ENCODE results near the gene SSPN.

- RRBS = no CpG with 5 or more reads among the region's 8 CpGs
Measured at GRCh38 chr12:24951502-24951872, 2.6 kb upstream of the BCAT1 start.

DNA sequence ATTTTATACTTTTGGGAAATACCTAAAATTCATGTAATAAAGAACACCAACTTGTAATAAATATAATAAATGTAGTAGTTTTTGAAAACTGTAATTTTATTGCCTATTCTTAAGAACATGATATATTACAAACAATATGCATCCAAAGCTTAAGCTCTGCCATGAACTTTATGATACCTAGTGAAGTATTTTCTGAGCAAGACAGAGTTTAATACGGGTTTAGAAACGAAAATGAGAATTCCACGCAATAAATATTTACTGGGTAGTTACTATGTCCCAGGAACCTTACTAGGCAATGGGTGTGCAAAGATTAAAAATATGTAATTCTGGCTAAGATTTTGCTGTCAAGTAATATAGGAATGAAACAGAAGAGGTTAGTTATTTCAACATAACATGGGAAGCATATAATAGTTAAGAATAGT, 18.6 kb downstream of the ETFRF1 start:
- RRBS = no CpG with 5 or more reads among the region's 3 CpGs

GRCh38 chr12:25233553-25234134, 17.1 kb downstream of the KRAS start:
- RRBS = no CpG with 5 or more reads among the region's 5 CpGs

DNA sequence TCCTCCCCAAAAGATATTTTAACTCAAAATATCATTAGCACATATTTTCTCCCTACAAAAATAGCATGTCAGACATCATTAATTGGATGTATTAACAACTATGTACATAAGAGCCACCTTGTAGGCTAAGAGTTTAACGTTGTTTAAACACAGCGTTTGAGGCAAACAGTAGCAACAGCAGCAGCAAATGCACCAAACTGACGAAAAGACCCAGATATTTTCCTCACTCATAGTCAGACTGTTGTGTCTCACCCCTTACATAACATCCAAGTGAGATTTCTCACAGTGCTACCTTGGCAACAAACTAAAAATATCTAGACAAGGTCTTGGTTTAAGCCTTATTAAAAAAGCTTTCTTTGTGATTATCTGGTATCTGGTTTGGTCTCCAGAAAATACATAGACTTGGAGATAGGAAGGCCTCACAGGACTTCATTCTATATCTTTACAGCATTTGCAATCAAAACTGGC, 4.3 kb downstream of the BHLHE41 start:
- RRBS = no CpG with 5 or more reads among the region's 3 CpGs

DNA sequence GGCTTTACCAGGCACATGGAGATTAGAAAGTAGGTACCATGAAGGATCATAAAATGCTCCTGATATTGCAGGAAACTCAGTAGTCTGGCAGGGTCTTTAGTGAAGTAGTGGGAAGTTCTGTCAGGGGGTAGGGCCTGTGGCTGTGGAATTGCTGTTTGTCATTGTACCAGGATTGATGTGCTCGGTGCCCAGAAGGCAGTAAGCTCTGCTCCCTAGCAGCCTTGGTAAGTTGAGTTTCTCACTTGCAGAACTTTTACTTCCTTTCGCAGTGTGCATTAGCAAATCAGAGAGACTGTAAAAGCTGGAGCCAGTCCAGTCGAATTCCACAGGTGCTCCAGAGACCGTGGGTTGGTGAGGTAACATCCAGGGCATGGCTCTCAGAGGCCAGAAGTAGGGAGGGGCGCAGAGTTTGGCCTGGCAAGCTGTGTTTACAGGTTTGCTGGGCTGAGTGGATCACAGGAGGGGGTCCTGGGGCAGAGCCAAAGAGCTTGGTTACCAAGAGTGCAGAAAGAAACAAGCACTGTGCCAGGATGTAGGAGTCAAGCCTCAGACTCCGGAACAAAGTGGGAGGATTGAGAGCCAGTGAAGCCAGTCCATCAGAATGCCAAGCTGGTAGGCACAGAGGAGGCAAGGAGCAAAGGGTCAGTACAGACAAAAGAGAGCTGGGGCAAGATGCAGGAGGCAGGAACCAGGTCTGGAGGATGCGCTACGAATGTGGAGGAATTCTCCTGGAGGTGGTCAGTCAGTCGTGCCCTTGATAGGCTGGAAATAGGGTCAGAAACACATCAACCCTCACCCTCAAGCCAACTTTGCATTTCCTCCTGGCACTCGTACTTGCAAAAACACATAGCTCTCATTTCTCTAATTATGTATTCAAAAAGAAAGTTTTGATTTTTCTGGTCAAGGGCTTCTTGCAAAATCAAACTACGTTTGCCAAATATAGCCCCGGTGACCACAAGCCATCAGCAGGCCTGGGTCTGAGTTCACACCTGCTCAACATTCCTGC, 10.3 kb upstream of the BHLHE41 start:
- RRBS = no CpG with 5 or more reads among the region's 12 CpGs

DNA sequence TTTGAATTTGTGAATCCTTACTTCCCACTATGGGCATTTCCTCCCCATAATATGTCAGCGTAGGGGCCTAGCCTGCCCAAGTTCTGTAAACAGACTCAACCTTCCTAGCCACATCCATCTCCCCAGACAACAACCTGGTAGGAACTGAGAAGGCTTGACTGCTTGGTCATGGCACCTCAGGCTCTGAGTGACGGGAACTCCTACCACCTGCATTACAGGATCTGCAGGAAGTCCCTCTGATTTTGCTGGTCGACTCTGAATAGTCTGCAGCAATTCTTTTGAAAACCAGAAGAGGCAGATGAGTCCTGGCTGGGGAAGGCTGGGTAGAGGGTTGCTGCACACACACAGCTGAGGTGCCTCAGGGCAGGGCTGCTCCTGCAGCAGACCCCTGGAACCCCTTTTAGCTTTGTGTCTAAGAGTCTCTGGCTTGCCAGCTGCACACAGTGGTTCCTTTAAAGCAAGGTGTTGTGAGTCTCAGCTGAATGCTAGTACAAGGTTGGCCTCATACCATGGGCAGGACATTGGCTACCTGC, 33.6 kb upstream of the BHLHE41 start:
- RRBS = no CpG with 5 or more reads among the region's 3 CpGs

DNA sequence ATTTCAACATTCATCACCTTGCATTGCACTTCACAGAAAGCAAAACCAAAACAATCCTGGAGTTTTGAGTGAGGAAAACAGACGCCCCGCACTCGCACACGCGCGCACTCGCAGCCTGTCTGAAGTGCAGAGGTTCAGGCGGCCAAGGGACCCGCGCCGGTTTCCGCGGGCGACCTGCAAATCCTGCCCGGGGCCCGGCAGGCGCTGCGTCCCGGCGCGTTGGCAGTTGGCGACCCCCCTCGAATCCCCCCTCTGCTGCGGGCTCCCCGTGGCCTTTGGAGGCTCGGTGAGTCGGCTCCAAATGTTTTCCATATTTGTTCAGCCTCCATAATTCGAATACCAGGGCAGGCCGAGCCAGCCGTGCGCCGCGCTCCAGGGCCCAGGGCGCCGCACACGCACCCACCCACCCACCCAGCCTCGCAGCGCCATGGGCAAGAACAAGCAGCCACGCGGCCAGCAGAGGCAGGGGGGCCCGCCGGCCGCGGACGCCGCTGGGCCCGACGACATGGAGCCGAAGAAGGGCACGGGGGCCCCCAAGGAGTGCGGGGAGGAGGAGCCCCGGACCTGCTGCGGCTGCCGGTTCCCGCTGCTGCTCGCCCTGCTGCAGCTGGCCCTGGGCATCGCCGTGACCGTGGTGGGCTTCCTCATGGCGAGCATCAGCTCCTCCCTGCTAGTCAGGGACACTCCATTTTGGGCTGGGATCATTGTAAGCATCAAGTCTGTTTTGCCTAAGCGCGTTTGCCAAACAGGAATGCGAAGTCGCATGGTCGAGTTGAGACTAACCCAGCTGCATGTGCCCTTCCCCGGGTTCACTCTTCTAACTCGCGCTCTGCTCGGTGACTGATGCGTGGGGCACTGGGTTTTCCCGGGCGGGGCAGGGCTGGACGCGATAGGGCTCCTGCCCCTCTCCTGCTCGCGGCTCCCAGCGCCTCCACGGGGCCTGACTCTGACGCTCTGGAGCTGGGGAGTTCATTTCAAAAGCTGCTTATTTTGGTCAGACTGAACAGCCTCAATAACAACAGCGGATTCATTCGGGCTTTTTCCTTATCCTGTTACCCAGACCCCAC, at the start of gene SSPN:
Gene SSPN, plus strand, starts transcription at position 328 of the 1,067 bp plus-strand sequence.
- RRBS = 82% methylated on average over 6 of the region's 81 CpGs

- RRBS = no CpG with 5 or more reads among the region's 7 CpGs
Measured at GRCh38 chr12:26196313-26196831, 999 bp downstream of the SSPN start.

- RRBS = no CpG with 5 or more reads among the region's 6 CpGs
Measured at GRCh38 chr12:26626316-26626945, 206.6 kb downstream of the ITPR2 start.

DNA sequence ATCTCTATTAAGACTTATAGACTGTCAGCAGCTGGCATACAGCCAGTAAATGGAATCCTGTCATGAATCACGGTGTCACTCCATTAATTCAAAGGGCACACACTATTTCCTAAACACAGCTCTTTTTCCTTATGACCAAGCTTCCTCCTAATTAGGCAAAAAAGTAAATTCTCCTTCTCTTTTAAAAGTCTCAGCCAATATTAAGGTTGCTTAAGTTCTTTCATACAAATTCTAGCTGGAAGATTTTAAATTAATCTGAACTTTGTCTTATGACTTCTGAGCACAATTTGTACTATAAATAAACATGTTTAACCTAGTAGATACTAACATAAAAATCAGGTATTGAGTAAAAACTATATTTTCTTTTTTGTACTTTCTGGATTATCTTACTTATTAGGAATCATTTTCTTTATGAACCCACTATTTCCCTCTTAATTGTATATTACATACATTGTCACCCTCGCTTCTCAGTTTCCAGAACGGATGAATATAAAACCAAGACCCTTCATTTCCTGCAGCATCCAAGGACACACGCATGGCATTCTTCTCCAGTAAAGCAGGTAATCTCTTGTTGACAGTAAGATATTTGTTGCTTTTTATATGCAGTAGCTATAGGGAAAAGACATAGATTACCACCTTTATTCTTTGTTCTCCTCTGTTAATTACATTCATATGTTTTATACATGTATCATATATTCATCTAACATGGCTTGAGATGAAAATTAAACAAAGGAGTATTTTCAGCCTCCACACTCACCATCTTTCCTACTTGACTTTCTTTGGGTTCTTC, 110.9 kb downstream of the ITPR2 start:
- RRBS = no CpG with 5 or more reads among the region's 4 CpGs

DNA sequence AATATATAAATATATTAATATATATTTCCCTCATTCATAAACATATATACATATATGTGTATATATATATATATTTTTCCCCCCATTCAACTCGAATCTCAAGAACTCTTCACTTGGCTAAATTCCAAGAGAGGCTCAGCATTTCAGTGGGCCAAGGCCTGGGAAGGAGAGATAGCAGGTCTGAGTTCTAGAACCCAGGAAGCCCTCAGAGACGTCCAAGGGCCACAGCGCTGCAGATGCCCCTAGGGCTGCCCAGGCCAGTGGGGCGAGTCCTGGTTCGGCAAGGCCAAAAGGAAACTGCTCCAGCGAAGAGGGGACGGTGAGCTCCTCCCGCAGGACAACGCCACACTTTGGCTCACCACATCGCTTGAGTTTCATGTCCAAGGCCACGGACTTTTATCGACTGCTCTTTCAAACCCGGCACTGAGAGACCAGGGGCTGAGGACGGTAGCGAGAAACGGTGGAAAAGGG, 1.1 kb downstream of the ITPR2 start:
- RRBS = no CpG with 5 or more reads among the region's 16 CpGs

GRCh38 chr12:27012561-27012863, 1.7 kb downstream of the TM7SF3 start:
- RRBS = no CpG with 5 or more reads among the region's 8 CpGs

DNA sequence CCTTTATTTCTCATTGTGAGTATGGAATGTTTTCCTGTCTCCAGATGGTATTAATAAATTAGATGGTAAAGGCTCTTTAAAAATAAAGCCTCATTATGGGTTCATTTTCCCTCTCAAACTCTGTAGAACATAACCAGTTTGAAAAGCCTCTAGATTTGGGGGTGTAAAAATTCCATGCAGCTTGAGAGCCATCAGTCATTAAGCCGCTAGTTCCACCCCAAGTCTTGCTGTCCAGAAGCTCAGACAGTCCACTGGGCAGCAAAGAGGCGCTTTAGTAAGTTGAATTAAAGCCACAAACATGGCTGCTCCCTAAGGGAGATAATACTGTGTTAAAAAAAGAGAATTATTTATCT, 712 bp downstream of the TM7SF3 start:
- RRBS = no CpG with 5 or more reads among the region's 2 CpGs

DNA sequence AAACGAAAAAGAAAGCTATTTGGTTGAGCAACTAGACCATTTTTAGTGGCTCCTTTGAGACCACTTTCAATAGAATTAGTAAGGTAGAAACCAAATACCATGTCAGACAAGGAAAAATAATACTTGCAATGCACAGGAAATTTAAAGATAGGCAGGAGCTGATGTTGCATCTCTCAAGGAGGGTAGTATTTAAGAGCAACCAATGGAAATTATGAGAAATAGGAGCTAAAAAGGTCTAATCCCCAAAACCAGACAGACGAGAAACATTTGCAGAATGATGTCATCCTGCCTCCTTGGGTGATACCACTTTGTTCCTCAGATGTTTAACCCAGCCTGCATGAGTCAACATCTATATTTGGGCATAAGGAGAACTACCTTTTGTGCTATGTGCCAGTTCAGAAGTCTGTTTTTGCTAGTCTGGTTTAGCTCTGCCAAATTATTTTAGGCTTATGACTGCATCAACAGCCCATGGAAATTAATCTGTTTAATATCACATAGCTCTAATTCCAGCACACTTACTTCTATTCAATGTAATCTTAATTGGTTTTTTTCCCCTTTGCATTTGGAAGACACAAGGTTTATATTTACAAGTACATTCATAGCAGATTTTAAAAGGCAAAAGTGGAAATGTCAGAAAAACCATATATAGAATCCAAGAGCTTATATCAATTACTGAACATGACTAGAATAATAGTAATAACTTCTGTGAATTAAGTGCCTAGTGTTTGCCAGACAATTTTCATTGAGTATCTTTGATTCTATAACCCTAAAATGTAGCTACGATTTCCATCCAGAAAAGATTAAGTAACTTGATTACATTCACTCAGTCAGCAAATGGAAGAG, 64.2 kb upstream of the STK38L start:
- RRBS = no CpG with 5 or more reads among the region's 3 CpGs

DNA sequence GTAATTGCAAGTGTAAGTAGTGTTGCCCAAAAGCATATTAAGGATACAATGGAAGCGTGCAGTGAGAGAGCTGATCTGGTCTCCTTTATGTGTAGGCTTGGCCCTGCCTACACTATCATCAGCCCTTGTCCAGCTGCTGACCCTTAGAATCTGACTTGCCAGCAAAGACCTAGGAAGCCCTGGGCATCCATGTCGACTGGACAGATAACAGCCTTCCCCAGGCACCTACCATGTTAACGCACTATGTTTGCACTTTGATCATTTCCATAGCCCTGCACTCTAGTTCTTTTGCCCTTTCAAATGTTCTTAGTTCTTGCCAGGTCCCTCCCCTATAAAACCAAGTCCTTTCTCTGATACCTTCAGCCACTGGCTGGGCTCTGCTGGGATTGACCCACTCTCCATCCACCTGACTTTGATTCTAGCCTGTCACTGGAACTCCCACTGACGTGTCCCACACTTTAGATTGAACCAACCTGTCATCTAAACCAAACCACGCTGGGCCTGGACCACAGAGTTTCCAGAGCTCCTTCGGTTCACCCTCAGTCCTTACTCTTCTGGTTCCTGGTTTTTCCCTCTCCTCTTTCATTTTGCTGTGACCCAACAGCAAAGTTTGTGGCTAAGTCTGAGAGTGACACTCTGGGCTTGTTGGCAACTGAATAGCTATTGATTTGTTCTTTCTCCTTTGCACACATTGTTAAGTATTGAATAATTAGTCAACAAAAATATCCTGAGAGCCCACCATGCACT, 51.9 kb upstream of the STK38L start:
- RRBS = no CpG with 5 or more reads among the region's 6 CpGs

DNA sequence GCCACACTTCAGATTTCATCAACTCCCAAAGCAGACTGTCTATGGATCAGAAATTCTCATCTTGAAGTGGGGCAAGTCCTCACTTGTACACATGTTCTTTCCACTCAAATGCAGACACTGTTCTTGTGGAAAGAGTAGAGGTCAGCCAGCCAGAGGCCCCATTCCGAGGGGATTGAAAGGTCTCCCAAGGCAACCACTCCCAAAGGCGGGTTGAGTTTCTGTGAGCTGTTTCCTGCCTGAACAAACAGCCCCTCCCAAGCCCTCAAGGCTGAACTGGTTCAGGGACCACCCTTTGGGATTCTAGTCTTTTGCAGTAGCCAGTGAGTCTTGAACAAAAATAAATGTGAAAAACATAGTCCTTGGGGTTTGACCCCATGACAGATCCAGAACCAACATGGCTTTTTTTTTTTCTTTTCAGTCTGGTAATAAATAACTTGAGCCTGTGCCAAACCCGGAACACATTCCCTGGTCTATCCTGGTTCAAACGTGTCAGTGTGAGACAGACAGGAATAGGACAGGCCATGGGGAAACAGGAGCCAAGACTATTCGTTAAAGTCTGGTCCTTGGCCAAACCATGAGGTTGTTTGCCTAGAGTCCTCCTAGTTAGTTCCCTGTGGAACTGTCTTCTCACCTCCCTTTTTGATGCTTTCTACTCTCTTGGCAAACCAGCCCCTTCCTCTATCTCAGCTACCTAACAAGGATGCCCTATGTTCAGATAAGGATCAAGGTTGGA, 17.6 kb upstream of the STK38L start:
- RRBS = no CpG with 5 or more reads among the region's 5 CpGs

- RRBS = no CpG with 5 or more reads among the region's 3 CpGs
Measured at GRCh38 chr12:27344238-27344815, 11.7 kb downstream of the BMAL2 start.

DNA sequence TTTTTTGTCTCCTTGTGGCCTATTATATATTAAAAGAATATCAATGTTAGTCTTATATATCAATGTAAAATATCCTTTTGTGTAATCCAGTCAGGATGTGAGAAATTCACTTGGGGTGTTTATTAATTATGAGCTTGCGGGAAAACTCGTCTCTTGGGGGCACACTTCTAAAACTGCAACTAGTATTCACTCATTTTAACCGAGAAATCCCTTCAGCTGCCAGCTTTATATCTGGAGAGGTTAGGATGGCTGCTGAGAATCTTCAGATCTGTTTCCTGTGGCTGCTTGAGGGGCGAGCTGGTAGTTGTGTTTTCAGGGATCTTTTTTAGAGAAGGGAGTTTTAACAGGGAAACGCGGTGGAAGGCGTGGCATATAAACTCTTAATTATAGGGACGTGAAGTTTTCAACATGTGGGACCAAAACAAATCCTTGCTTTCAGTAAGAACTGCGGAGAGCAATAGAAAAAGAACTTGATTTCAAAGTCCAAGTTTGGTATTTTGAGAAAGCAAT, 832 bp downstream of the PPFIBP1 start:
- RRBS = no CpG with 5 or more reads among the region's 9 CpGs

GRCh38 chr12:27591071-27591416, 67.0 kb downstream of the PPFIBP1 start:
- RRBS = no CpG with 5 or more reads among the region's 2 CpGs

- RRBS = no CpG with 5 or more reads among the region's 15 CpGs
Measured at GRCh38 chr12:27779190-27779687, 794 bp upstream of the KLHL42 start.